Fibroblast of the aortic adventitia (primary cell): Measurements from ENCODE around the gene SCNM1.

- CAGE, long polyA plus RNA: no peak
Observed at GRCh38 chr1:150267661-150267830, 1.3 kb downstream of the APH1A start.

DNA sequence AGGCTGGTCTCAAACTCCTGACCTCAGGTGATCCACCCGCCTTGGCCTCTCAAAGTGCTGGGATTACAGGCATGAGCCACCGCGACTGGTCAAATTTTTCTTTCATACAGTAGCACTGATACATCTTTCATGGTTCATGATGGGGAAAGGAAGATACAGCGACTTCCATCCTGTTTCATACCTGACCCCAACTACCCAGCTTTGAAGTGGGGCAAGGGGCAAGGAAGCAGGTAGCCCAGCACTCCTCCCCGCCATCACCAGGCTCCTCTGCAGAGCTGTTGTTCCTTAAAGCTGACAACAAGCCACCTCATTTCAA, 12.3 kb downstream of the MCL1 start:
- CAGE, long polyA plus RNA: no peak

DNA sequence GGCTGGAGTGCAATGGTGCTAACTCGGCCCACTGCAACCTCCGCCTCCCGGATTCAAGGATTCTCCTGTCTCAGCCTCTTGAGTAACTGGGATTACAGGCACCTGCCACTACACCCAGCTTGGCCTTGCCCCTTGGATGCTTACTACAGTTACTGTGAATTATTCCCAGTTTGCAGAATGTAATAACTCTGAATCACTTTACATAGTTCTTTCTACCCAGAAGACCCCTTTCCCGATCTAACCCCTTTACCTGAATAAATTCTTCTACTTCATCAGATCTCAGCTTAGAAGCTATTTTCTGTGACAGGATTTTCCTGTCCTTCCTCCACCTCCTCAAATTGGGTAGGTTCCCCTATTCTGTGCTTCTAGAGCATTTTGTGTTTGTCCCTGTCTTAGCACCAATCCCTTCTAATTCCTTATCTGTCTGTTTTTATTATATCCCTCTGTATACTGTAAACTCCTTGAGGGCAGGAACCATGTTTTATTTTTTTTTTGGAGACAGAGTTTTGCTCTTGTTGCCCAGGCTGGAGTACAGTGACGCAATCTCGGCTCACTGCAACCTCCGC, 12.5 kb downstream of the ENSA start:
- CAGE, long polyA plus RNA: no peak

DNA sequence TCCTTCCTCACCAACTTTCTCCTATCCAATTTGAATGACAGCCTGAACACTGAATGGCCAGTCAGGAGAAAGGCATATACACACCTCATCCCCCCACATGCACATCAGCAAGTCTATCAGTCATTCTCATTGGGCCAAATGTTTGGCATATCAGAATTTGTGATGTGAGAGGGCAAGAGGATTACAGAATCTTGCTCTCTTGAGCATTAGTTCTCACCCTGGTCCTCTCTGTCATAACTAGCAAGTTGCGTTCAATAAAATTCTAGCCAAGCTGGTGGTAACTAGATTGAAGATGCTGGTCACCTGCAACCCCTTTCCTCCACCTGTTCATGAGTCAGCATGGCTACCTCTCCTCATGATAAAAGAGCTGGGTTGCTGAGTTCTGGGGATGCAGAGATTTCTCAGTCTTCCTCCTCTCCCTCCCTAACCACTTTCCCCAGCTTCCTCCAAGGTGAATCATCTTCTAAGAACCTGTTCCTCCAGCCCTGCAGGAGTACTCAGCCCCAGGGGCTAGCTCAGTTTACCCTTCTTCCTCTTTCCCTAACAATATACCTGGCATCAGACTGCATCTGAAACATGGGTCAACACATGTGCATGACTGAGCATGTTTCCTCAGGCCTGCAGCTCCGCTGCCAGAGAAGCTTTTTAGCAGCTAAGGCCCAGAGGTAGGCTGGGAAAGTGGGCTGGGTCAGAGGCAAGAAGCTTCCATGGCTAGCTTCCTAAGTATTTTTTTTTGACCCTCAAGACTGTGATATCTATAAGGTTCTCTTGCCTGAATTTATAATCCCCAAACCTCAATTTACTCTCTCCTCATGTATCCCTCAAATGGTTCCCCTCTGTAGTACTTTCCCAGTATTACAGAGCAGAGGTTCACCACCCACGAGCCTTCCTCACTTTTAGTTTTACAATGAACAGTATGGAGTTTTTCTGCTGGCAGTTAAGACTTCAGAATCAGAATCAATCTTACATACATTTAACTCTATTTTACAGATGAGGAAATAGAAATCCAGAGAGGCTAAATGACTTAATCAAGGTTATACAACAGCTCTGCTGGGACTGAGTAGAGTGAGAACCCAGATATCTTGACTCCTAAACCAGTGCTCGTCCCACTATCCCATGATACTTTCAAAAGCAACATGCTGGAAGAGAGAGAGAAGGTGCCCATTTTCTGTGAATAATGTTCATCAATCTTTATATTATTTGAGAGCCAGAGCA, 5.2 kb downstream of the ENSA start:
- CAGE, long polyA plus RNA: no peak

DNA sequence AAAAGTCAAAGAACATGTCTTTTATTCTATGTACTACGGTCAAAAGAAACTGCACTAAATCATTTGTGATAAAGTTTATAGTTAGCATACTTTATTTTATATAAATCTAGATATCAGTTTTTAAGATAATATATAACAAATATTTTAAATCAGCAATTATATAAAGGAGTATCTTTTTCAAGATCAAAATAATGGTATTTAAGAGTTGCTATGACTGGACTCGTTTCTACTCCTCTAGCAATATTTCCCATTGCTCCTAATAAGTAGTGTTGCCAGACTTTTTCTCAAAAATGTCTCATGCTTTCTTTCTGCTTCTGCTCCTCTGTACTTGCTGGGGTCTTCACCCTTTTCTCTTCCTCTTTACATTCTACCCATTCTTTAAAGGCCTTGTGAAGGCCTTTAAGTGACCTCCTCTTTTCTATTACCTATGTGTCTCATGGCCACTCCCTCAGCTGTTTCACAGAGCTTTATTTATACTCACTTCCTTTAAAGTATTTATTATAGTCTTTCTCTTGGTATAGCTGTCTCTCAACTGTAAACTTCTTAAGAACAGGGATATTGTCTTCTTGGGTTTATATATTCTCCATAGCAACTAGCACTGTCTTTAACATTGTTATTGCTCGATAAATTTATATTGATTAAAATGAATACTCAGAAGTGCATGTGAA, 910 bp downstream of the GOLPH3L start:
- CAGE, long polyA plus RNA: no peak

DNA sequence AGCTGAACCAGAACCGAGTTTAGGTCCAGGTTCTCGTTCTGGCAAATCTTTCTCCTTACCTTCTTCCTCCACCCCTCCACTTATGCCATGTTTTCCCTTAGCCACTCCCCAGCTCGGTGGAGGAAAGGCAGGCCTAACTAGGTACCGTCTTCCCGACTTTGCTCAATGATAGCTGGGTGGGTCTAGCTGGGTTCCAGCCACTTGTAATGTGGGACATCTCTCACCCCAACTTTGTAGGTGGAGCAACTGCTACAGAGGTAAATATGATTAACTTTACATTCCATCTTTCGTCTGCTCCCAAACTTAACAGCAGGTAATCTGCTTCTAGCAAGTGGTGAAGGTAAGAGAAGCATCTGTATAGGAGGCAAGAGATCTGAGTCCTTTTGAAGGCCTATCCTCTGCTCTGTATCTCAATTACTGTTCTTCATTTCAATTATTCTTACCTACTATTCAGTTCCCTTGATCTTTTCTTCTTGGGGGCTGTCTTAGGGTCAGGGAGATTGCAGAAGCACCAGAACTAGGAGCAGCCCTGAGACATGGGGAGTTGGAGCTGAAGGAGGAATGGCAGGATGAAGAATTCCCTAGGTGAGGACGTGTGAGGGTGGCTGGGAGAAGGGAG, 801 bp downstream of the BNIPL start:
- CAGE, long polyA plus RNA: no peak

GRCh38 chr1:151054798-151055935, 4.3 kb downstream of the CDC42SE1 start:
- CAGE, long polyA plus RNA: no peak

DNA sequence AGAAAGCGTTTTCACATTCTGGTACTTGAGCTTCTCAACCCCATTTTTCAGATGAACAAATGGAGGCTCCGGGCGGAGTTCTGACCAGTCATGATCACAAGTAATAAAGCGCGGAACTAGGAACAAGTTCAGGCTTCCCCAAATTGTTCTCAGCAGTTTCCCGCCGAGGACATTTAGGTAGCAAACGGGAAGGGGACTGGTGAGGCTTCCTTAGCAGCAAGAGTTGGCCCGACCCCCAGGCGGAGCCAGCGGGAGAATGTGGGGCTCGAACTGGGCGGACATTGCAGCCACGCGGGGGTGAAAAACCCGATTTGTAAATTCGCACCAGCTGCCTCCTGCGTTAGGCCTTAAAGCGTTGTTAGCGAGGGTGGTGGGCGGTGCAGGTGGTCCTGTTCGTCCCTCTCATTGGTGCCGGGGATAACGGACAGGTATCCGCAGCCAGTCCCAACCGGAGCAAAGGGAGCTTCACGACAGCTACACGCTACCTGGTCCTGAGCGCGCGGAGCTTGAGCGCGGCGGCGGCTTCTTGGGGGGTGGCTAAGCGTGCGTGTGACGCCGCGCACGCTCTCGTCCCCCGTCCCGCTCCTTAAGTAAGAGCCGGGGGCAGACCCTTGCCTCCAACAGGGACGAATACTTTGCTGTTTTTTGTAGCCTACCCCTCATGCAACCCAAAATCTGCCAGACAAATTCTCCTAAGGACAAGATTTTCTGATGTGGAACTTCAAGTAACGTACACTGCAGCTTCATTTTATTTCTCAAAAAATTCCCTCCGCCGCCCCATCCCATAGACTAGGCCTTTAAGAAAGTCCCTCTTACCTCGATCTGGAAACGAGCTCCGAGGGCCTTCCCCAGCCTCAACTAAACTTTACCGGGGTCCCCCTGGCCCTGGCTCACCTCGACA, 15.2 kb downstream of the SEMA6C start:
- CAGE, long polyA plus RNA: no peak

DNA sequence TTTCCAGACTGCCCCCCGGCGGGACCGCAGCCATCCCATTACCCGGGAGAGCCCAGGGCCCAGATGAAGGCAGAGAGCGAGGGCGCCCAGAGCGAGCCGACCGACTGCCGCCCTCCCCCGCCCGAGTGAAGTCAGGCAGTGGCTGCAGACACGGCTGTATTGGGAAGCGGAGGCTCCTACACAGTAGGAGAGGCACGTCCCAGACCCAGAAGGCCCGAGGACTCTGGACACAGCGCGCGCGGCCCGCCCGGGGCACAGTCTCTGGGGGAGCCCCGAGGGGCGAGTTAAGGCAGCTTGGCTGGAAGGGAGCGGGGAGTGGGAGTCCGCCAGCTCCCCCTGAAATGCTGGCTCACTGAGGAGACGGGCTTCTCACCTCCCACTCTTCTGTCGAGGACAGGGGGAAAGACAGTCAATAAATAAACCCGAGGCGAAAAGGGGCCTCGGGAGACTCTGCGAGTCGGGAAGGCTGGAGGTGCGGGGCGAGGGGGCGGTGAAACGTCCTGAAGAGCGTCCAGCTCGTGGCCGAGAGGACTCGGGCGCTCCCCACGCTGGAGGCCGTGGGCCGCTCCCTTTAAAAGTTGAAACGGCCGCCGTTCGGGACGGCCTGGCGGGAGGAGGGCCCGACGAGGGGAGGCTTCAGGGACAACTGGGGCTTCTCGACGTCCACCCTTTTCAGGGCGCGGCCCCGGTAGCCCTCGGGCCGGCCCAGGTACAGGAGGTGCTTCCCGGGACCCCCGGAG, 14.3 kb downstream of the SEMA6C start:
- CAGE, long polyA plus RNA: no peak

DNA sequence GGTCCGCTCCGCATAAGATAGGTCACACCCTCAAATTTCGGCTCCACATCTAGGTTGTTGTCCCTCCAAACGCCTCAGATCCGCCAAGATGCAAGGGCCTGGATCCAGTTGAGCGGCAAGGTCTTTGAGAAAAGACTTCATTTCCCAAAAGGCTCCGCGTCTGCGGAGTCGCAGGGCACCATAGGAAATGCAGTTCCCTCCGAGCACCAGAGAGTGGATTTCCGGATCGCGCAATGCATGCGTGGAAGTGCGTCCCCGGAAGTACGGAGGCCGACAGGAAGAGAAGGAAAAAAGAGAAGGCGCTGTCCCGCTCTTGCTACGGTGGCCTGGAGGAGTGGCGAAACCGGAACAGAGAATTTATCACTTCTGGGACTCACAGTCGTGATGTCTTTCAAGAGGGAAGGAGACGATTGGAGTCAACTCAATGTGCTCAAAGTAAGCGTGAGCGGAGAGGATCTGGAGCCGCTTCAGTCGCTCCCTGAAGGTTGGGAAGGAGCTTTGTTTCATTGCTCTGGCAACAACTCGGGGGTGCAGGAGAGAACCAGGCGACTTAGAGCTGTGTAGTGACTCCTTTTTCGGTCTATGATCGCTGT, at the start of gene SCNM1:
SCNM1 (plus strand) TSS at position 376 of the 593 bp plus-strand sequence.
- CAGE, long polyA plus RNA: no peak

- CAGE, long polyA plus RNA: no peak
Observed at GRCh38 chr1:151198194-151198484, 213 bp upstream of the PIP5K1A start.

DNA sequence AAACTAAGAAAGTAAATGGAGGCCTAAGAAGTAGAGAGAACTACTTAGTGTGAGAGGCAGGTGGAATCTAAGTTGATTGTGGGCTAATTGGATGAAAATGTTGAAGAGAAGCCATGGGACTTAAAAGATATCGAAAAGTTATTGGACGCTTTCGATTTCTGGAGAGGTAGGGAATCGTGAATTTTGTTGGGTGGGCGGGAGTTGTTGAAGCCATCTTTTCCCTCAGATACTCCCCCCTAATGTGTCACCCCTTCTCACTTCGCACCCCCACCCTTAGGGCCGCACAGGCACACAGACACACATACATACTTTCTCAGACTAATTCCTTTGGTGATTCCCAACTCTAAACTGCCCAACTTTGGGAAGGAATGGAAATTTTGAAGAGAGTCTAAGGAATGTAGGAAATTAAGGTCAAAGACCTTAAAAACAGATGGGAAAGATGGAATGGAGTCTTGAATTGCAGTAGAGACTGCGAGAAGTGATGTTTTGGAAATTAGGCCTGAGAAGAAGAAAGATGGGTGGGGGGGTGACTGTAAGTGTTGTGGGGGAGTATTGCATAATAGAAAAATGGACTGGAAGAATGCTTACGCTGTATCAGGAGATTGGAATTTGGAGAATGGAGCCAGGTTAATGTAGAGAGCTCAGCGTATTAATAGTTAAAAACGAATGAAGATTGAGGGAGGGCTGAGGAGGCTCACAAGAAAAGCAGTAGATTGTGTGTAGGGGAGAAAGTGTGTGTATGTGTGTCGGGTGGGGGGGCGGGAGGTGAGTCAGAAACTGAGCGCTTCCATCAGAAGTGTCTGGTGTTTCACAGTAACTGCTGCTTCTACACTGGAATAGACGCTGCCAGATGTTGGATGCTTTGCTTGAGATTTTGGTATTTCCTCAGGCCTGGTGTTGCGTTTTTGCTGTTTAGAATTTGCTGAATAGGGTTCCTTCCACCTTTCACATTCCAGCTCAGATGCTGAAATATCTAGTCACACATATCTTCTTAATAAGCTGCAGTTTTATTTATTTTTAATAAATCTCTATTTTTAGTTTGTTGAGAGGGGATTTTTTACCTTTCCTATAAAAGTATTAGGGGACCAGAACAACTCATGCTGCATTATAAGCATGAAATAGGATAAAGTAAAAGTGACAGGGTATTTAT, 1.7 kb downstream of the PIP5K1A start:
- CAGE, long polyA plus RNA: no peak

DNA sequence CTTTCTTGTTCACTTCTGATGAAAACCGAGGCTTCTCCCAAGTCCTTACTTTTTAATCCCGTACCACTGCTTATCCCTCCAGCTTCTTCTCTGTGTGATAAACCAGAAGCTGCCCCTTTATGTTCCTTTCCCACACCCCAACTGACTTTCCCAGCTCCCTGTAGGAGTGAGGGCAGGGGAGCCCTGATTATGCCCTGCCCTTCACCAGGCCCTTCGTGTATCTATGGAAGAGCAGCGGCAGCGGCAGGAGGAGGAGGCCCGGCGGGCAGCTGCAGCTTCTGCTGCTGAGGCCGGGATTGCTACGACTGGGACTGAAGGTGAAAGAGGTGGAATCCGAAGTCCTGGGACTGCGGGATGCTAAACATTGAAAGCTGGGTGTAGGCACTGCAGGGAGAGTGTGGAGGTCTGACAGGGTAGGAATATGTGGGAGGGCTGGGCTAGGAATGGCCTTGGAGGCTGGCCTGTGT, 11.3 kb downstream of the PSMD4 start:
- CAGE, long polyA plus RNA: no peak

DNA sequence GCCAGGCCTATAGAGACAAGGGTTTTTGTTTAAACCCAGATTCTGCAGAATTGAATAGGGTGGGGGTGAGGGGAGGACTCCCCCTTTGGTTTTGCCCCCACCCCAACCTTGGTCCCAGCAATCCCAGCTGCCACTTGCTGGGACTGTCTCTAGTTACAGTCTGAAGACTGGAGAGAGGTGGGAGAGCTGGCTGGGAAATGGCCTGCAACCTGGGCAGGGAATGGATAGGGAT, 1.5 kb downstream of the ZNF687 start:
- CAGE, long polyA plus RNA: no peak

DNA sequence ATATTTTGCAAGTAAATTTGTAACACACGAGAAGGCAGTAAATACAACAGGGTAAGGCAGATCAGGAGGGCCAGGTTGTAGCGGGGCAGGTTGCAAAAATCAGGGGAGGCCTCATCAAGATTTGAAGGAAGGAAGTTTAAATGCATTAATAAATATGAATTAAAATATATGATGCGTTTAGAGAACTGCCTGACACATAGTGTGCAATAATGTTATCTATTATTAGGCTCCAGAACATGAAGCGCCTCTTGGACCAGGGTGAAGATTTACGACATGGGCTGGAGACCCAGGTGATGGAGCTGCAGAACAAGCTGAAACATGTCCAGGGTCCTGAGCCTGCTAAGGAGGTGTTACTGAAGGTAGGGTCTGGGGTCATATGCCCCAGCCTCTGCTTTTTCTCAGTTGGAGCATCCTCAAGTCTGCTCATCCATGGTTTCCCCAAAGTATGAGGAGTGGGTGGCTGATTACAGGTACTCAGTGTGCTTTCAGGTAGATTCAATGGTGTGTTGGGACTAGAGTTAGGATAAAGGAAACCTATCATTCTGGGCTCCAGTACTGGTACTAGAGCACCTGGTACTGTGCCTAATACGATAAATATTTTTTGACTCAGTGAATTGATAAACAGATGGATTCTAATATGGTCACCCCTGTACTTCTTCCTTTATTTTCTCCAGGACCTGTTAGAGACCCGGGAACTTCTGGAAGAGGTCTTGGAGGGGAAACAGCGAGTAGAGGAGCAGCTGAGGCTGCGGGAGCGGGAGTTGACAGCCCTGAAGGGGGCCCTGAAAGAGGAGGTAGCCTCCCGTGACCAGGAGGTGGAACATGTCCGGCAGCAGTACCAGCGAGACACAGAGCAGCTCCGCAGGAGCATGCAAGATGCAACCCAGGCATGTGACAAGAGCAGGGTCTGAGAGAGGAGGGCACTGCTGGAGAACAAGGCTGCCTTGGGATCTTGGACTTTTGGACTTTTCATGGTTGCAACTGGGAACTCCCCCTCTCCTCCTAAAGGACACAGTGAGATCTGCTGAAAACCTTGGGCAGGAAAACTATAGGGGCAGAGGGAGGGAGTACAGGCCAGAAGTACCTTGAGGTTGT, 13.2 kb downstream of the CGN start:
- CAGE, long polyA plus RNA: no peak

DNA sequence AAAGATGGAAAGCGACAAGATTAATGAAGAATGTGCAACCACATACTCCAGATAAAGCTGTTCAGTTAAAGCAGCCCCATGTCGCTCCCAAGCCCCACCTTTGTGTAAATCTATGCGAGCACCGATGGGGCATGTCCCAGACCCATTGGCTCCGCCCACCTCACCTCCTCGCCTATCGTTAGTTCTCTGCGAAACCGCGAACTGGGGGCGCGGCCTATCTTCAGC, 163 bp upstream of the TUFT1 start:
- CAGE, long polyA plus RNA: no peak

GRCh38 chr1:151584174-151584738, 27.6 kb upstream of the SNX27 start:
- CAGE, long polyA plus RNA: no peak

- CAGE, long polyA plus RNA: no peak
Observed at GRCh38 chr1:151654120-151654467, 42.2 kb downstream of the SNX27 start.

DNA sequence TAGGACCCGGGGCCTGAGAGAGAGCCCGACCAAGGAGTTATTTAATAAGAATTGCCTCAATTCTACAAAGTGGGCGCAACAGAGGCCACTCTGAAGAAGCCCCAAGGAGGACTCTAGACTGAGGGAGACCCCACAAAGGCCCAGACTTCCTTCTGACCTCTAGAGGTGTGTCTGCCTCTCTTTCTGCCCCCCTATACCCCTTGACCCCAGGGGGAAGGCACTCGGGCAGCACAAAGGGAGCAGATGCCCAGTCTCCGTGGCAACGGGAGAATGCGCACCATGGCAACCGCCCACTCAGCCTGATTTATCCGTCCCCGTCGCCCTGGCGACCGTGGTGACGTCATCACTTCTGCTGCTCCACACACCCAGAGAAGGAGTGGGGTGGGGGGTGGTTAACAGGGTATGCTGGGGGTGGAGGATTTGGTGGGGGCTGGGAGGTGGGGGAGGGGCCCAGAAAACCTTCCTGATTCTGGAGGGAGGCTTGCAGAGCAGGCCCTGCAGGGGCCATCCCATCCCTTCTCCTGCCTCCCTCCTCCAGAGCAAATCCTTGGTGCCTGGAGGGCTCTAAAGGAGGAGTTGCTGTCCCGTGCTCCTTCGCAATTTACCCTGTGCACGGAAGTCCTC, 6.4 kb downstream of the CELF3 start:
- CAGE, long polyA plus RNA: no peak

DNA sequence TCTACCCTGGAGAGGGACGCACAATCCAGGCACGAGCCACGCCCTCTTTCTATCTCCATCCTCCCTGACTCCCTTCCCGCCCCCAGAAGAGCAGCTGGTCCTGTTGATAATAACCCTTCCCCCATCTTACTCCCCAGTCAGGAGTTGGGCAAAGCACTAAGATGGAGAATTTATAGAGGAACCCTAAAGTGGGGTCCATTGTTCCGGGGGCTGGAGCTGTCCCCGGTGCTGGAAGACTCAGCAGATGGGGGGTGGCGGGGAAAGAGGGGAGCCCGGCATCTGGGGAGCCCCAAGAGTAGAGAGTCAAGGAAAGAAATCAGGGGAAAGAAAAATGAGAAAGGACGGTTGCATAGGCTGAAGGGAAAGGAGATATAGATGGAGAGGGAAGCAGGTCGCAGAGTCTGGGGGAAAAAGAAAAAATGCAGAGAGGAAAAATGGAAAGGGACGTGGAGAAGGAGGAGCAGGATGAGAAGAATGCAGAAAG, 327 bp upstream of the CELF3 start:
- CAGE, long polyA plus RNA: no peak